WTC11 (cell line): ENCODE measurements around a stretch of chr22.

DNA sequence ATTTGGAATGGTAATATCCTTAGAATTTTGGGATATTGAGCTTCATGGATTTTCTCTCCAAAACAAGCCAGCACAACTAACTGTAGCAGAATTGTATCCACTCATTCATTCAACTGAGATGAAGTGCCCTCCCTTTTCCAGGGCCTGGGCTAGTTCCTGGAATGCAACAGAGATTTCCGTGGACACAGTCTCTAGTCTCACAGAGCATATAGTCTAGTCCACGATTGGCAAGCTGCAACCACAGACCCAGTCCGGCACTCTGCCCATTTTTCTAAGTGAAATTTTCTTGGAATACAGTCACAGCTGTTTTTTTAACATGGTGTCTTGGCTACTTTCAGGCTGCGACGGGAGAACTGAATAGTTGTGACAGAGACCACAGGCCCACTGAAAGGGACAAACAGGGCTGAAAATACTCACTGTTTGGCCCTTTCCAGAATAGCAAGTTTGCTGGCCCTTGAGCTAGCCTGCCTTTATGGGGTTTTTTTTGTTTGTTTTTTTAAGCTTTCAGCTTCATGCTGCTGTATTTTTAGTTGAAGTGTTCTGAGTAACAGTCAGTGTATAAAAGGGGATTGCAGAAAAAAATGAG lies 29.2 kb downstream of the ALG12 start:
- PRO-cap: no peak

- PRO-cap: no peak
Measured at GRCh38 chr22:49936651-49937622, 18.5 kb downstream of the CRELD2 start.

- PRO-cap: no peak
Measured at GRCh38 chr22:49937623-49938595, 19.5 kb downstream of the CRELD2 start.

DNA sequence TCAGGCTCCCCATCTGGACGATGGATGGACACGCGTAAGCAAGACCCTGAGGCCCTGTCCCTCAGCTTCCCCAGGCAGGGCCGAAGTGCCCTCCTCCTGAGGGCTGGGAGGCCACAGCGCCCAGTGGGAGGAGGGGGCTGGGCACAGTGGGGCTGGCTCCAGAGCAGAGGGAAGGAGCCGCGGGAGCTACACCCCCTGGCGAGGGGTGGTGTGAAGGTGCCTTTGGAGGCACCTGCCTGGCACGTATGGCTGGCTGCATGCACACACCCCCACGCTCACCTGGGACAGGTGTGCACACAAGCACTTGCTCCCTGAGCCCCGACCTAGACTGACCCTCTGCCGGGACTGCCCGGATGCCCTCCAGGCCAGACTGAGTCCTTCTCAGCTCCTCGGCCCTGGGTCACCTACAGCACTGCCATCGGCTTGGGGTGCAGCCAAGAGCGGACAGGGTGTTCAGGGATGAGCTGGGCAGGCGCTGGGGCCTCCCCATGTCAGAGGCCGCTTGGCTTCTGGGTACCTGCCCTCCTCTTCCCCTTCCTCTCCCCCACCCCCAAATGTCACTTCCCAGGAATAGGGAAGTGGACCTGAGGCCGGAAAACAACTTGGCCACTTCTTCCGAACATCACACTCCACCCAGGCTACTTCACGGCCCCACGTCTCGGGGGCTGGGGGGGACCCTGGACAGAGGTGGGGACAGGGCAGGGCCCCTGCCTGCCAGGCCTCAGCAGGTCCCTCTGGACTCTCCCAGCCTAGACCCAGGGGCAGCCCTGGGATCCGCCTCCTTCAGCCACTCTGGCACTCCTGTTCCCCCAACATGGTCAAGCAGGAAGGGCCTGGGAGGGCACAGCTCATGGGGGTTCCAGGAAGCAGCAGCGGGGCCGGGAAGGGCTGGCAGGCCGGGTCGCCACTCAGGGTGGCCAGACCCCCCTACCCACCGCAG lies 7.3 kb upstream of the PIM3 start:
- PRO-cap: no peak

DNA sequence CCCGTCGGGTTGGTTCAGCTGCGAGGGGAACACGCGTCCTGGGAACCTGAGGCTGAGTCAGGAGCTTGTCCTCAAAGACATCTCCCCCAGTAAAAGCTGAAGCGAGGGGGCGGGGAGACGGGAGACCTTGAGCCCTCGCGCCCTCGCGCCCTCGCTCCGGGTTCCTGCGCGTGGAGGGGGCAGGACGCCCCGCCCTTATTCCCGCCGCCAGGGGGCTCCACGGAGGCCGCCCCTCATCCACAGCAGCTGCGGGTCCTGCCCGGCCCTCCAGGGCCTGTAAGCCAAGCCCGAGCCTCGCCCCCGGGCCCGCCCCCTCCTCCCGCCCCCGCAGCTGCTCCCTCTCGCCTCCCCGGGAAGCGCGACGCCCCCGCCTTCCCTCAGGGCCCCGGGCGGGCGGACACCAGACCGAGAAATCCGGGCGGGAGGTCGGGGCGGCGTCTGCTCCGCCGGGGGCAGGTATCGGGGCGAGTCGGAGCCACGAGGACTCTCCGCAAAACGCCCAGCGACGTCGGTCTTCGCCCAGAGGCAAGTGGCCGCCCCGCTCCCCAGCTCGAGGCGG lies 22.8 kb downstream of the PIM3 start:
- PRO-cap: no peak

DNA sequence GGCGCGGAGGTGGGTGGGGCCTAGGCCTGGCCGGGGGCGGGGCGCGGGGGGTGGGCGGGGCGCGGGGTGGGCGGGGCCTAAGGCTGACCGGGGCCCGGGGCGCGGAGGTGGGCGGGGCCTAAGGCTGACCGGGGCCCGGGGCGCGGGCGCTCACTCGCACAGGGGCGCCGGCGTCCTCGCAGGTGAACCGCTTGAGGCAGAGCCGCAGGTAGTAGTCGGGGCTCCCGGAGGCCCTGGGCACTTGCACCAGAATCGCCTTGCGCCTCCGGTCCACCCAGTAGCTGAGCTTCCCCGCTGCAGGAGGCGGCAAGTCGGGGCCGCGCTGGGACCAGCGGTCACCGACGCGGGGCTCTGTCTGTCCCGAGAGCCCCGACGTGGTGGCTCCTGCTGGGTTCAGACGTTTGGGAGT lies 12.9 kb downstream of the IL17REL start:
- PRO-cap: no peak

GRCh38 chr22:50007995-50008787 lies 4.4 kb downstream of the IL17REL start:
- PRO-cap: no peak

DNA sequence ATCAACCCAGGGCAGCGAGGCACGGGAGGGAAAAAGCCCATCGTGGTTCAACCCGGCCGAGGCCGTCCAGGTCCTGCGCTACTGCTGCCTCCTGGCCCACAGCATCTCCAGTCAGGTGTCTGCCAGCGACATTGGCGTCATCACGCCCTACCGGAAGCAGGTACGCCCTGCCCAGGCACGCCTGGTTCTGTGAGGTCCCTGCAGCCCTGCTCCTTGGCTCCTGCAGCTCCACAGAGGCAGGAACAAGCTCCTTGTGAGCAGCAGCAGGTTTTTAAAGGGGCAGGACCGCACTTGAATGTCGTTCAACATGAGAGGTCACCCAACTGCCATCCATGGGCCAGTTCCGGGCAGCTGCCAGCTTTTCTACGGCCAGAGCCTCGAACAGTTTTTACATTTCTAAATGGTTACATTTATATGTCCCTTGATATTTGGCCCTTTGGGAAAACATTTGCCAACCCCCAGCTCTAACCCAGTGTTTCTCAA lies 12.4 kb upstream of the PANX2 start:
- PRO-cap: no peak

- PRO-cap: no peak
Measured at GRCh38 chr22:50186315-50186813, 651 bp downstream of the TRABD start.

DNA sequence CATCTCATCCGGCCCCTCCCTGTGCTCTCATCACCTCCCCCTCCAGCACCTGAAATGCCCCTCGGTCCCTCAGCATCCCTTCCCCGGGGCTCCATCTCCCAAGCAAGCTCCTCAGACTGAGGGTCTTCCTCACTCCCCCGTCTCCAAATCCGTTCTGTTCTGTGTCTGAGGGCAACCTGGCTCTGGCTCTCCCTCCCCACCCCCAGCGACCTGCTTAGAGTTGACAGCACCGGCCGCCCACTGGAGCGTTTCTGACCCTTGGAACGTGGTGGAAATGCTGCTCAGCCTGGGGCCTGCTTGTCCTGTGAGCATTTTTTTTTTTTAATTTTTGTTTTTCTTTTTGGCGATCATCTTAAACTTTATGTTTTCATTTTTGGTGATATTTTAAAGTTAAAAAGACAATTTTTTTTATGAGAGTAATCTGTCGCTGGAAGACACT lies 1.5 kb downstream of the SELENOO start:
- PRO-cap: no peak

DNA sequence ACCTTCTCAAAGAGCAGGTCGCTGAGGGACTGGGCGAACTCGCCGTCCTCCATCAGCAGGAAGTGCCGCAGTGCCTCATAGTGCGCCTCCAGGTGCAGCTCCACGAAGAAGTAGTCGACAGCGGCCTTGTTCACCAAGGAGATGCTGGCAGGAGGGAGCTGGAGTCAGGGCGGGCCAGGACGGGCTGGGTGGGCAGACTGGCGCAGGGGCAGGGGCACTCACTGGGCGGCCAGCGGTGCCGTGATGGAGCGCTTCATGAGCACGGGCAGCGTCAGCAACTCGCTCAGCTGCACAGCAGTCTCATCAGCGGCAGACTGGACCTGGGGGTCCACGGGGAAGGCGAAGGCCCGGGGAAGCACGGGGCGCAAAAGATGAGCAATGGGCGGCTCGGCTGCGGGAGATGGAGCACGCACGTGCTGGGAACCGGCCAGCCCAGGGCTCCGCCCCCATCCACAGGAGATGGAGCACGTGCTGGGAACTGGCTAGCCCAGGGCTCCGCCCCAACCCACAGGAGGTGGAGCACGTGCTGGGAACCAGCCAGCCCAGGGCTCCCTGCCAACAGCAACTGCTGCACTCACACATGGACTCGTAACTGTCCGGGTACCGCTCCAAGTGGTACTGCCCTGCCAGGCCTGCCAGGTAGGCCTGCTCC lies 18.4 kb downstream of the SELENOO start:
- PRO-cap: no peak

- PRO-cap: no peak
Measured at GRCh38 chr22:50268060-50269315, 1.7 kb downstream of the MAPK11 start.

- PRO-cap: no peak
Measured at GRCh38 chr22:50278044-50278416, 7.8 kb upstream of the MAPK11 start.

- PRO-cap: bidirectional peak, plus-strand start at chr22:50293659, minus-strand start at chr22:50293591
Measured at GRCh38 chr22:50293296-50294410, 13.8 kb downstream of the PLXNB2 start.

DNA sequence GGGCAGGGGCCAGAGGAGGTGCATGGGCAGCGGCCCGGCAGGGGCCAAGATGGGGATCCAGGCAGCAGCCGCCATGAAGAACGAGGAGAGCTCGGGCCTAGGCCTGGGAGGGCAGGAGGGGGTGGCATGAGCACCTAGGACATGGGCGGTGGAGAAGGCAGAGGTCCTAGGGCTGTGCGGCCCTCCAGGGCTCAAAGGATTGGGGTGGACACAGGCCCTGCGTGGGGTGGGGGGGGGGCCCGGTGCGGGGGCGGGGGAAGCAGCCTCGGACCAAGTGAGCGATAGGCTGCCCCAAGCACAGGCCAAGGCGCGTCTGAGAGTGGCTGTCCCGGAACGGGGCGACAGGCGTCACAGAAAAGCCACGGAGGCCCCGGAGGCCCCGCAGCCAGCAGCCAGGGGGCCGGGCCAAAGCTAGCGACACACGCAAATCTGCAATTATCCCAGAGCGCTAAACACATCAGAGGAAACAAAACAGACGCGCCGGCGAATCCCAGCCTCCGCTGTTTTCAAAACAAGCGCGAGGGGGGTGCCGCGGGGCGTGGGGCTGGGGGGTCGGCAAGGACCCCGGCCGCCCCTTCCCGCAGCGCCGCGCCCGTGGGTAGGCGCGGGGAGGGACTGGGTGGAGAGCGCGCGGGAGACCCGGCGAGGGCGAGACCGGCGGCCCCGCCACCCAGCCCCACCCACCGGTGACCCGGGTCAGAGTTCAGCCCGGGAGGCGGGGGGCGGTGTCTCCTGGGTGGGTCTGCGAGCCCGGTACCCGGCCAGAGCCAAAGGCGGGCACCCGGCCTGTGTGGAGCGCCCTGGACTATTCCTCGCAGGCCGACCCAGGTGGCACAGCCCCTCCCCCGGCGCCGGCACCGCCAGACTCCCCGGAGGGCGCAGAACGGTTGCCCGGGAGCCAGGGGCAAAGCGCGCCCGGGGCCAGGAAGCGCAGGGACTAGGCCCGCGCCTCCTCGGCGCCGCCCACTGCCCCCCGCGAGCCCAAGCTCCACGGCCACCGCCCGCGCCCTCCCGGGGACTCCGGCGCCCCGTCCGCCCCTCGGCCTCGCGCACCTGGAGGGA lies 8.0 kb downstream of the PLXNB2 start:
- PRO-cap: unidirectional peak, plus-strand start at position 451 of the sequence; unidirectional peak, plus-strand start at position 699 of the sequence

DNA sequence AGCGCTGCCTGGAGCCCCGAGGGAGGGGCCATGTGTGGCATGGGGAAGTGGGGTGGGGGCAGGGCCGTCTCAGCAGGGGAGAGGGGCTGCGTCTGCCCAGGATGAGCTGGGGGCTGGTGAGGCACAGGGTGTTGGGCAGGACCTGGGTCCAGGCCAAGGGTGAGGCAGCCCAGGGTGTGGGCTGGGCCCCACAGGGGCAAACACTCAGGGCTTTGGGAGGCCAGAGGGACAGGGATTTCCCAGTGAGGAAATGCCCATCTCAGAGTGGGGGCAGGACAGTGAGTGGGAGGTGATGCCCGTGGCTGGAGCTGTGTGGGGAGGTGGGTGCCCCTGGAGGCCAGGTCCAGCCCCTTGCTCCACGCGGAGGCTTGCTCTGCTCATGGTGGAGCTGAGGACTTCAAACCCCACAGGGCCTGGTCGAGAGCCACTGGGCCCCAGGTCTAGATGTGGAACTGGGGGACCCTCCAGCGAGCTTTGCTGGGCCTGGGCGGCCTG lies 5.3 kb downstream of the PLXNB2 start:
- PRO-cap: no peak

- PRO-cap: no peak
Measured at GRCh38 chr22:50303697-50304501, 3.5 kb downstream of the PLXNB2 start.

- PRO-cap: no peak
Measured at GRCh38 chr22:50367487-50368317, 24.6 kb downstream of the PPP6R2 start.

DNA sequence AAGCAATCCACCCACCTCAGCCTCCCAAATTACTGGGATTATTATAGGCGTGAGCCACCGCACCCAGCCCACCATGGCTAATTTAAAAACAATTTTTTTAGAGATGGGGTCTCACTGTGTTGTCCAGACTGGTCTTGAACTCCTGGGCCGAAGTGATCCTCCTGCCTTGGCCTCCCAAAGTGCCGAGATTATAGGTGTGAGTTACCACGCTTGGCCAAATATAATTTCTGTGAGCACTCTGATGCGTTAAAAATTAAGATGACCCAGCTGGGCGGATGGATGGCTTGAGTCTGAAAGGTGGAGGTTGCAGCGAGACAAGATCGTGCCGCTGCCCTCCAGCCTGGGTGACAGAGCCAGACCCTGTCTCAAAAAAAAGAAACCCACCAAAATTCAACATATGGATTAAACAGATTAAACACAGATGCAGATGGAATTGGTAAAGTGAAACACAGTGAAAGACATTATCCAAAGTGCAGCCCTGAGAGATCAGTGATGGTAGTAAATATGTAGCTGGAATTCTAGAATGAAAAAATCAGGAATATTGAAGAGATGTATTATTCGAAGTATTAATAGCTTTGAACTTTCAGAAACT lies 30.9 kb downstream of the PPP6R2 start:
- PRO-cap: no peak

GRCh38 chr22:50484229-50484892 lies 2.3 kb upstream of the MIOX start:
- PRO-cap: no peak